Measurements from ENCODE around the gene LYZL2.

- PRO-cap, result no peak
Observed at GRCh38 chr10:29453118-29453647, 164.3 kb downstream of the LYZL1 start.

- PRO-cap, result no peak
Observed at GRCh38 chr10:29479351-29480439, 155.1 kb downstream of the SVIL start.

- PRO-cap, result no peak
Observed at GRCh38 chr10:29647481-29647929, 12.7 kb upstream of the SVIL start.

DNA sequence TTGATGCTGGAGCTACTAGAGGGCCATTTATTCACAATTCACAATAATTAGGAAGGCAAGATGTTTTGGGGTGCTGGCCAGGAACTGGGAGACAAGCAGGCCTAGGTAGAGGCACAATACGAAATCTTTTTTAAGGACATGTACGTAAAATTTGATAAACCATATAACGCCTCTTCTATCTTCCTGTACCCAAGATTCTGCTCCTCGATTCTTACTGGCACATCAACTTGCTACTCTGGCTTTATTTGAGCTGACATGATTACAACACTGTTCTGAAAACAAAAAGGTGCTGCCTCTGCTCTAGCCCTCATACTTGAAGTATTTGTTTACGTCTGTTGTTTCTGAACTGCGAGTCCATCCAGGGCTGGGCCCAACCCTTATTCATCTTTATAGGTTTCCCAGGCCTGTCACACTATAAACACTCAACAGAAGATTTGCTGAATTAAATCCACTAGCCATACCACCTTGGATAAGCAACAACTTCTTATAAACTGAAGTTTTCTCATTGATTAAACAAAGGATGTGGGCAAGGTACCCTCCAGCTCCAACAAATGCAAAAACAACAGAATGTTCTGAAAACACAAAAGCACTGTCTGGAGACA is 96.2 kb upstream of the SVIL start:
- PRO-cap, result no peak

GRCh38 chr10:29947697-29948066 is 111.7 kb downstream of the JCAD start:
- PRO-cap, result no peak

DNA sequence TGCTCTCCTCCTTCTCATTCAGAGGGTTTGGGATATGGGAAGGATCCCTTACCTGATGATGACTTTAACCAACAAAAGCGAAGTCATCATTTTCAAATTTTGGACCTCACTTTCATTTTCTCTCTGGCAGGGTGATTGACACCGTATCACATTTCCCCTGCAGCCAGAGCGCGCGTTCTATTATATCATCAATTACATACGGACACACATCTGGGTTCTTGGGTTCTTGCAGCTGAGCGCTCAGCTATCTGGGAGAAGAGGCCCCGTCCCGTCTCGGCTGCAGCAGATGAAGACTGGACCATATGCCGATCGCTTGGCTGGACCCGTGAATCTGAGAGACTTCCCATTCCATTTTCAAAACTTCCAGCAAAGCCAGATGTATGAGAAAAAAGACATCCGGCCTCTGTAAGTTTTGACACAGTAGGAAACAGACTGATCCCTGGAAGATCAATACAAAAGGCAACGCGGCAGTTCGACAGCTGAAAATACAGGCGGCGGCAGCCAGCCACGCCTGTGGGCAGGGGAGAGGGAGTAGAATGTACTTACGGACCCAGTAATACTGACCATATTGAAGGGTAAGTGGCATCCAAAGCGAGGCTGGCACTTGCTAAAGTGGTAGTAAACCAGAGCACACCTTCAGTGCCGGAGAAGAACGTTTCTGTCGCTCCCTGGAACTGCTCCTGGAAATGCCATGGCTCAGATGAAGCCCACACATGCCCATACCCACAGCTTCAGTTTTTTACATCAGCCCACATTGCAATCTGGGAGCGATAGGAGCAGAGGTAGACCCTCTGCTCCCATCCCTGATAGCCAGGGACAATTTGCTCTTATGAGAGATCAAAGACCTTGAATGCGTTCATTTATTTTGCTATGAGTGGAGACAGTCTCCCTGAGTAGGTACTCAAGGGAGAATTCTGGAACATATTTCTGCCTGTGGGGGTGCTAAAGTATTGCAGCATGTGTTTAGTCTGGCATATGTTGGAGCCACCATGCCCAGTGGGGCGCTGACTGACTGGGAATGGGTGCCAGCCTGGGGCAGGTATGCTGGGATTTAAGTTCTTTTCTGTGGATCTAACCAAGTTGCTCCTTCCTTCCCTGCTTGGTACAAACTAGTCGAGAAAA is 99.5 kb downstream of the JCAD start:
- PRO-cap, result no peak

GRCh38 chr10:30182588-30183217 is 123.3 kb upstream of the JCAD start:
- PRO-cap, result no peak

DNA sequence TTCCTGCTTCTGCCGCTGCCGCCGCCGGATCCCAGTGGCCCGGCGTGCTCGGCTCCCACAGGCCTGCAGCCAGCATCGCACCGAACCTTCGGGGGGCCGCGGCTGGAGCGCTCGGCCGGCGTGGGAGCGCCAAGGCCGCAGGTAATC is 127 bp downstream of the MAP3K8 start:
- PRO-cap, result no peak

DNA sequence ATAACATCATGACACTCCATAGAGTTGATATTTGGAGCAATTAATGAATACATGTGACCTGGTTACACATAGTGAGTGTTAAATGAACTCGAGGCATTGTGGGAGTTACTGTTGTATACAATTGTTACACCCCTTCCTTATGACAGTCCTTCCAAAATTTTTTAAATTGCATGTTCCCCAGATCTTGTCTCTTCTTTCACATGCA is 9.2 kb downstream of the MAP3K8 start:
- PRO-cap, result no peak

DNA sequence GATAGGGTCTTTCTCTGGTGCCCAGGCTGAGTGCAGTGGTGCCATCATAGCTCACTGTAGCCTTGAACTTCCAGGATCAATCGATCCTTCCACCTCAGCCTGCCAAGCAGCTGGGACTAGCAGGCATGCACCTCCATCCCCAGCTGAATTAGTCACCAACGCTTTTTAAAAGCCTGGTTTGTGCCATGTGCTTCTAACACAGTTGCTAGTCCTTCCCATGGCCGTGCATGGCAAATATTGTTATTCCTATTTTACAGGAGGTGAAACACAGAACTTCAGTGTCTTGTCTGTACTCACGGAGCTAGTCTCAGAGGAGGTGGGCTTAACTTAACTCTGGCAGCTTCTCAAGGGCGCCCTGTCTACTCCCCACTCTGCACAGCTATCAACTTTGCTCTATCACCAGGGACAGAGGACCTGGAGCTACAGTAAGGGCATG is 23.2 kb downstream of the LYZL2 start:
- PRO-cap, result no peak

DNA sequence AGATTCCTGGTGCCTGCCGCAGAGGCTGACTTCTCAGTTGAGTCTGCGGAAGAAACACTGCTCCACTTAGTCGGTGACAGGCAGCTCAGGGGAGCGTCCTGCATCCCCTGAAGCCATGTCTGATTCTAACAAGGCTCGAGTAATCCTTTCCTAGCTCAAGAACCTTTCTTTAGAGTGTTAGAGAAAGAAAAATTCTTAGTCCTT is at the start of gene LYZL2:
LYZL2 (minus strand) TSS at position 152 of the 204 bp plus-strand sequence.
- PRO-cap, result no peak

GRCh38 chr10:30781490-30782060 is 152.0 kb upstream of the LYZL2 start:
- PRO-cap, result no peak

DNA sequence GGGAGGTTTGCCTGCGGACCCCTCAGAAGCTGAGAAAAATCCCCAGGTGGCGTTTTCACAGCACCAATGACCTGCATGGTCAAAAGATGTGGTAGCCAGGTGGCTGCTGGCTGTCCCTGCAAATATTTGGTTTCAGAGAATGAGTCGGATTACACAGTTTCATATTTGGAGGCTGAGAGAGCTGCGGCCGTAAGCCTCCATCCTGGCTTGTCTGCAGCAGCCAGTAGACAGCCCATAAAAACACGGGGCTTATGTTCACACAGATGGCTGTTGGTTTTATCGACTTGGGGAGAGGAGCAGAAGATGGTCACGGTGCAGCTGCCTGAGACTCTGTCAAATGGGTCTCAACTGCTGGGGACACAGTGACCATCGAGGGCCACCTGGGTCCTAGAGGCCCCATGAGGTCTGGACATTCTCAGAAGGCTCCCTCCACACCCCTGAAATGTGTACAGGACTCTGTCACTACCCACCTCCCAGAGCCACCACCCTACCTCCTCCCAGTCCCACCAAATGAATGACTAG is 153.6 kb upstream of the LYZL2 start:
- PRO-cap, result no peak

- PRO-cap, result no peak
Observed at GRCh38 chr10:30784360-30784753, 154.8 kb upstream of the LYZL2 start.

DNA sequence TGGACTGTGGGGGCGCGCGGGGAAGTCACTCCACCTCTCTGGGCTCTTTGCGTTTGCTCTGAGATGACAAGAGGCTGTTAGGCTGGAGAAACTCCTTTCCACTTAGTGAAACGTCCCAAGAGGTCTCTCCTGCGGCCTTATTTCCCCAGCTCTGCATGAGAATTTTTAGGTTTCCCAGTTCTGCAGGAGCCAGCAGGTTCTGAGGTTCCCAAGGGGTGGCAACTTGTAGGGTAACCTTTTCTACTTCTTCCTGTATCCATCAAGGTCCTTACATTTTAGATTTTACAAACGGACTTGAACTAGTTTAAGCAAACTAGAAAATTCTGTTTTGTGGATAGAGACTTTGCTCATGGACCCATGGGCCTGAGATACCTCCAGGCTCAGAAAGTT is 156.1 kb upstream of the LYZL2 start:
- PRO-cap, result no peak

GRCh38 chr10:30819610-30819963 is 190.0 kb upstream of the LYZL2 start:
- PRO-cap, result no peak

DNA sequence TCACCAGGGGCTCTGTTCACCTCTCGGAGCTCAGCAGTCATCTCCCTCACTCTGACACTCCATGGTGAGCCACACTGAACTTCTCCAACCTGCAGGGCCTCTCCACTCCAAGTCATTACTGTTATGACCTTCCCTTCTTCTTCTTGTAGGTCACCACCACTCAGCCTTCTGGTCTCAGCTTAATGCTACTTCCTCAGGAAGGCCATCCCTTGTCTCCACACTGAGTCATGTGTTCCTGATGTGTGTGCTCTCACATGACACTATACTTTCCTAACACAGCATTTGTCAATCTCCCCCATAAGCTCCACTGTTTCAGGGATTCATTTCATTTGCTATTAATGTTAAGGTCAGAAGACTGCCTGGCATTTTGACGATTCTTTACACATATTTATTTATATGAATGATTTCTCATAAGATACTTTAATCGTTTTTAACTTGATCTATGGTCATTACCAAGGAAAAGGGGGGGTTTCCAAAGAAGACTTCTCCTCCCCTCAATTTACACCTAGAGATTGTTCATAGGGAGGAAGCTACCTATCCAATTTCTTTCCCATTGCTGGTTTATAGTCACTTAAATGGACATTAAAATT is 32.2 kb downstream of the ZNF438 start:
- PRO-cap, result unidirectional peak, minus-strand start at position 117 of the sequence

- PRO-cap, result no peak
Observed at GRCh38 chr10:31064439-31064775, 32.7 kb upstream of the ZNF438 start.

GRCh38 chr10:31150177-31150701 is 118.6 kb upstream of the ZNF438 start:
- PRO-cap, result no peak

GRCh38 chr10:31317898-31319153 is 690 bp upstream of the ZEB1 start:
- PRO-cap, result bidirectional peak, plus-strand start at chr10:31318818, minus-strand start at chr10:31318625; bidirectional peak, plus-strand start at chr10:31319216, minus-strand start at chr10:31319051

Data from aorta (tissue), 1 donor.